ENCODE measurements around the genes DAG1, APEH, INKA1, GNAT1 and GNAI2.

DNA sequence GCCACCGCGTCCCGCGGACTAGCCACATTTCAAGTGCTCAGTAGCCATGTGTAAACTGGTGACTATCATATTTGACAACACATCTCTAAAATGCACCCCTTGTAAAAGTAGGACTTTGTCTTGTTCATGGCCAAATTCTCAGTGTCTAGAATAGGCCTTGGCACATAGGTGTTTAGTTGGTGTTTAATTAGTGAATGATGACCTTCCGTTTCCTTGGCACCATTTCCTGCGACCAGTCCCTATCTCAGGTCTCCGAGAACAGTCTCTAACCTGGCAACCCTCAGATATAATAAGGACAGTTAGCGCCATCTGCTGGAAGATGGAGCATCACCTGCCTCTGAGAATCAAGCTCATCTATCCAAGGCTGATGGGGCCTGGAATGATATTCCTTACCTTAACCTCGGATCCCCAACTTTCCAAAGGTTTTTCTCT is 19.9 kb upstream of the NICN1 start:
- PRO-cap: unidirectional peak, minus-strand start at position 260 of the sequence

DNA sequence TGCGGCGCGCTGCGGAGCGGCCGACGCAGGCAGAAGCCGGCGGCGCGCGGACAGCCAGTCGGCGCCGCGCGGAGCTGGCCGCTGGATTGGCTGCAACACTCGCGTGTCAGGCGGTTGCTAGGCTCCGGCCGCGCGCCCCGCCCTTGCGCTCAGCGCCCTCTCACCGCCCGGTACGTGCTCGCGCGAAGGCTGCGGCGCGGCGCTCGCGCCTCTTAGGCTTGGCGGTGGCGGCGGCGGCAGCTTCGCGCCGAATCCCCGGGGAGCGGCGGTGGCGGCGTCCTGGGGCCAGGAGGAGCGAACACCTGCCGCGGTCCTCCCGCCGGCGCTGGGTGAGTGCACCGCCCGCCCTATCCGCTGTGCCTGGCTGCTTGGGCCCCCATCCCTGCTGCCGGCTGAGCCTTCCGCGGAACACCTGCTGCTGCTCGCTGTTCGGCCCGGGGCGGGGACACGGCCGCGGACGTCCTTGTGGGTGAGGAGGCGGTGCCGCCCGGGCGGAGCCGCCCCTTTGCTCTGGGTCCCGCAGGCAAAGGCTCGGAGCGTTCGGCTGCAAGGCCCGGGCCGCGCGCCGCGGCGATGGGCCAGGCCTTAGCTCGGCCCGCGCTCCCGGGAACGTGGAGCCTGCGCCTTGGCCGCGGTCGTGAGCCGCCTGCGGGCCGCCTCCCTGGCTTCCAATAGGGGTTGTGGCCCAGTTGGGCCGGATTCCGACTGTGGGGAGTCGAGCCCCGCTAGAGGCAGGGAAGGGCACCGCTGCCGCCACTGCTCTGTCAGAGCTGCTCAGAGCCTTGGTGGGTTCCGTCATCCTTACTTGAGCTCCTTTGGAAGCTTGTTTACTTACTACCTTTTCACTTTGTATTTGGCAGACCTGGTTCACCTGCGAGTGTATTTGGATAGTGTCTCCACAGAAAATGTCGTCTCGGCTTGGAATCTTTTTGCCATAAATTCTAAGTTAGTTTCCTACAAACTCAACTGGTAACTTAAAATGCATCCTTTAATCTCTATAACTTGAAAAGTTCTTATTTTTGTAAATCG is at the start of gene DAG1:
Gene DAG1, plus strand, starts transcription at position 163 of the 1,029 bp plus-strand sequence.
- PRO-cap: bidirectional peak, plus-strand start at position 185 of the sequence, minus-strand start outside the sequence; bidirectional peak, plus-strand start at position 526 of the sequence, minus-strand start at position 414 of the sequence

DNA sequence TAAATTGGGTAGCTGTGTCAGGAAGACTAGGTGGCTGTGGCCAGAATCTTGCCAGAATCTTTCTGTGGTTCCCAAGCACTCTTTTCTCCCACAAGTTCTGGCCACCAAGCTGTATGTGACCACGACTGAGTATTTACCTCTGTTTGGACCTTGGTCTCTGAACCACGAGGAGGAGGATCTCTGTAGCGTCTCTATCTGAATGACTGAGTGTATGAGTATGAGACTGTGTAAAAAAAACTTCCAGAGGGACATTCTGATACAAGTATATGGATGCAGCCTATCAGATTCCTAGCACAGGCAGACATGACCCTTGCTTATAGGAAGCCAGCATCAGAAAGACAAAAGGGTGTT is 30.6 kb downstream of the DAG1 start:
- PRO-cap: no peak

GRCh38 chr3:49616381-49617009 is 57.7 kb upstream of the APEH start:
- PRO-cap: no peak

- PRO-cap: no peak
These were observed 5.4 kb upstream of the APEH start for GRCh38 chr3:49668647-49669249.

- PRO-cap: no peak
These were observed 2.8 kb upstream of the APEH start for GRCh38 chr3:49671125-49671957.

DNA sequence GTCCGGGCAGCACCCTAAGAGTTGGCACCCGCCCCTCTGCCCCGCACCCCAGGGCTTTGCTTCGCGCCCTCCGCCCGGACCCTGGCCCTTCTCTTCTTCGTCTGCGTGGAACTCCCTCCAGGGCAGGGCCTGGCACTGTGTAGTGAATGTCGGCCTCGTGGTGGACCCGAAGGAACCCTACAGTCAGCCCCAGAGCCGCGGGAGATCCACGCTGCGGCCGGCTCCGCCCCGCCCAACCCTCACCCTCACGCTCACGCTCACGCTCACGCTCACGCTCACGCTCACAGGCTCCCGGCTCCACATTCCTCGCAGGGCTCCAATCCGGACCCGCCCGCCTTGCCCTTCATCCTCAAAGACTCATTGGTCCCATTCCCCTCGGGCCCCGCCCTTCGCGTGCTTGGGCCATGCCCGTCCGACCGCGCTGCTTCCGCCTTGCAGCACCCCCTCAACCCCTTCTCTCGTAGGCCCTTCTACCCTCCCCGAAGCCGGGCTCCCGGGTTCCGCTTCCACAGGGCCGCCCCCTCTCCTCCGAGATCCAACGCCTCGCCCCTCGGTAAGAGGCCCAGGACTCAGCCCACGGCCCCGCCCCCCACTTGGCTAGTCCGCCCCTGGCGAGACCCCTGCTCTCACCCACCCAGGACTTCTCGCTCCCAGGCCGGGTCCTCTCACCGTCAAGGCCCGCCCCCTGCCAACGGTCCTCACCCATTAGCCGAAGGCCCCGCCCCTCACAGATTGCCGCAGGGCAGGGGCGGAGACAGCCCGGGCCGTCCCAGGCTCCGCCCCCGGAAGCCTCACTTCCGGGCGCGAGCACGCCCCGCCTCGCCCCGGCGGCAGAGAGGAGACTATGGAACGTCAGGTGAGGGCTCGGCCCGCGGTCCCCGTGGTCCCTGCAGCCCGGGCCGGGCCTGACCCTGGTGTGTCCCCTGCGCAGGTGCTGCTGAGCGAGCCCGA is at the start of gene APEH:
Gene APEH, plus strand, starts transcription at position 794 of the 951 bp plus-strand sequence.
- PRO-cap: bidirectional peak, plus-strand start at position 461 of the sequence, minus-strand start at position 179 of the sequence; bidirectional peak, plus-strand start at position 833 of the sequence, minus-strand start at position 673 of the sequence

GRCh38 chr3:49802942-49803878 is at the start of gene INKA1:
TSS of gene INKA1 (plus strand) at chr3:49803261.
- PRO-cap: unidirectional peak, plus-strand start at chr3:49803263

DNA sequence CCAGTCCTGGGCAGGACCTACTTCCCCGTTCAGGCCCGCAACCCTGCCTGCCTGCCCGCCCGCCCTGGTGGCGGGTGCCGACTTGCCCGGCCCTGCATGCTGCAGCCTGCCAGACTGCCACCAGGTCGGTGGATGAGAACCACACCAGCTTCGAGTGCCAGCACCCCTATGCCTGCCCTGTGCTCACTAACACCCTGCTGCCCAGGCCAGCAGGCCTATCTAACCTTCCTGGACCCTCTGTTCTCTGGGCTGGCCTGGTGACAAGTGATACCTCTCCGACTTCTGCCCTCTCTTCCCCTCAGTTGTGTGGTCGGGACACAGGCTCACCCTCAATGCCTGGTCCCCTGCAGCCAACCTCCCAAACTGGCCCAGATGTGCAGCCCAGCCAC is 812 bp downstream of the INKA1 start:
- PRO-cap: no peak

DNA sequence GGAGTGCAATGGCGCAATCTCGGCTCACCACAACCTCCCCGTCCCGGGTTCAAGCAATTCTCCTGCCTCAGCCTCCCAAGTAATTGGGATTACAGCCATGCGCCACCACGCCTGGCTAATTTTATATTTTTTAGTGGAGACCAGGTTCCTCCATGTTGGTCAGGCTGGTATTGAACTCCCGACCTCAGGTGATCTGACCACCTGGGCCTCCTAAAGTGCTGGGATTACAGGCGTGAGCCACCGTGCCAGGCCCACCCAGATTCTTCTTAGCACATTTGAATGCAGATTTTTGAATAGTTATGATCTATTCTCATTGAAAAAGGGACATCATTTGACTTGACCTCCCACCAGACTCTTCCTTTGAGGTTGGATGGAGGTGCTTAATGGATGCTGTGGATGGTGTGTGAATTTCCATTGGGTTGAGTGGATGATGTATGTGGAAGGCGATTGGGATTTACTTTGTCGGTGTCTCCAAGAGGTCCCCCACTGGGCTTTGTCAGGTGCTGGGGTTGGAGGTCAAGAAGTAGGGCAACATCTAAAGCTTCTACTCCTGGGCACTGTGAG is 72.9 kb downstream of the RBM6 start:
- PRO-cap: no peak

DNA sequence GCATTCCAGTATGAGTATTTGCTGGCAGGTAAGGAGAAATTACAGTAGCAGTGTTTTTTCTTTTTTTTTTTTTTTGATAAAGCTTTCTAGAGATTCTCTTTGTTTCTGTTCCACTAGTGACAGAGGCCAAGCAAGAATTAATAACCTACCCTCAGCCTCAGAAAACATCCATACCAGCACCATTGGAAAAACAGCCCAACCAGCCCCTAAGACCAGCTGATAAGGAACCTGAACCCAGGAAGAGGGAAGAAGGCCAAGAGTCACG is 31.2 kb upstream of the RBM5 start:
- PRO-cap: no peak

DNA sequence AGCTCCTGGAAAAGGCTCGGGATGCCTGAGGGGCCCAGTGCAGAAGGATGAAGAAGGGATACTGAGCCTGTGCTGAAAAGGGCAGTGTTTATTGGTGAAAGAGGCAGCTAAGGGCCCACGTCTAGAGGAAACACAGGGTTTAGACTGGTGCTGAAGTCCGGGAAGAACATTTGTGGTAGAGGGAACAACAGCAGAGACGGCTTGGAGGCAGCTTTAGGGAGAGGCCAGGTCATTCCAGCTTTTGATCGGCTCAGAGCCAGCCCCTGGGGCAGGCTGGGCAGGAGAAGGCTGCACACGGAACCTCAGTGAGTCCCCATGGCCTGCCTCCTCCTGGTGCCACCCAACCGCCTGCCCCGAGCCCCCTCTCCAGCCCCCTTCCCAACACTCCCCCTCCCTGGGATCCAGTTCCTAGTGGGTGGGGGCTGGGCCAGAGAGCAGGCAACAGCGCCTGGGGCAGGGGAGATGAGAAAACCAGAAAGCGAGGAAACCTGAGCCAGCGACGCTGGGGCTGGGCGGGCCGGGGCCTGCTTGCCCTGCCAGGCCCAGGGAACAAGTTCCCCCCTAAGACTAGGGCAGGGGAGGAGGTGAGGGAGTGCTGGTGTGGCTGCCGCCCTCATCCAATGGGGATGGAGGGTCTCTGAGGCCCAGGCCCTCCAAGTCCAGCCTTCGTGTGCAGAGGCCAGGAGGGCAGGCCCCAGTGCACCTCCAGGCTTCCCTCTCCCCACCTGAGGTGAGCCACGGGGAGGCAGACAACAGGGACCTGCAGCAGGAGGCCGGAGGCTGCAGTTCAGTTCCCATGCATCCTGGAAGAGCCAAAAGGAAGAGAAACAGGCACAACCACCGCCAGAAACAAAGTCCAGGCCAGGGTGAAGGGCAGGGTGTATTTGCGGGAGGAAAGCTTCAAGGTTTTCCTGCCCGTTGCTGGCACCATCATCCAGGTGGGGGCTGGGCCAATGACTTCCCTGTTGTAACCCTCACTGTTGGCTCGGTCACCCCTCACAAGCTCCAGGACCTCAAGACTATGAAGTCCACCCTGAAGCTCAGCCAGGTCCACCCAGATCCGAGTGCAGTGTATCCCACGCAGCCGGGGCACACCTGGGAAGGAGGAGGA is 4.1 kb upstream of the SEMA3F start:
- PRO-cap: no peak

DNA sequence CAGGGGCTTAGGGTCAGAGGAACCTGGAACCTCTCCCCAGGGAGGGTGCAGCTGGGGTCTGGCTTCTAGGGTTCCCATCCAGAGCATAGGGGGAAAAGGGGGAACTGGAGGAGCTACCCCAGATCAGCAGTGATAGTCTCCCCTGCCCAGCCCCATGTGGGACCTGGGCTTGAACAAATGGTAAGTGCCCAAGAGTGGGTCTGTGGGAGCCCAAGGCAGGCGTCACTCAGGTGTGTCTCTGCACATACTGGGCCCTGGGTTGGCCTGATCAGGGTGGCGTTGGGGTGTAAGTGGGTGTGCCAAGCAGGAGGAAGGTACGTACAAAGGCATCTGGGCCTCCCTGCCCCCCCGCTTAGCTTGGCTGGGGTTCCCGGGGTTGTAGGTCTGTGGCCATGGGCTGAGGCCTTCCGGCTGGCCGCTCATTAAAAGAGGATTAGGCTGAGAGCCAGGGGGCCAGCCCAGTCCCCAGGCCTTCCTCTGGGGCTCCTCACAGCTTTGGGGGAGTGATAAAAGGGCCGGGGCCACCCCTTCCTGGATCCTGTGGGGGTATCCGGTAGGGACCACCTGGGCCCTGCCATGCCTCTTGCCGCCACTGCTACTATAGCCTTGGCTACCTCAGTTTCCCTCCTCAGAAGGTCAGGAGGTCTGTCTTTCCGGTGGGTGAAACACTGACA is 13.2 kb downstream of the SEMA3F start:
- PRO-cap: no peak

DNA sequence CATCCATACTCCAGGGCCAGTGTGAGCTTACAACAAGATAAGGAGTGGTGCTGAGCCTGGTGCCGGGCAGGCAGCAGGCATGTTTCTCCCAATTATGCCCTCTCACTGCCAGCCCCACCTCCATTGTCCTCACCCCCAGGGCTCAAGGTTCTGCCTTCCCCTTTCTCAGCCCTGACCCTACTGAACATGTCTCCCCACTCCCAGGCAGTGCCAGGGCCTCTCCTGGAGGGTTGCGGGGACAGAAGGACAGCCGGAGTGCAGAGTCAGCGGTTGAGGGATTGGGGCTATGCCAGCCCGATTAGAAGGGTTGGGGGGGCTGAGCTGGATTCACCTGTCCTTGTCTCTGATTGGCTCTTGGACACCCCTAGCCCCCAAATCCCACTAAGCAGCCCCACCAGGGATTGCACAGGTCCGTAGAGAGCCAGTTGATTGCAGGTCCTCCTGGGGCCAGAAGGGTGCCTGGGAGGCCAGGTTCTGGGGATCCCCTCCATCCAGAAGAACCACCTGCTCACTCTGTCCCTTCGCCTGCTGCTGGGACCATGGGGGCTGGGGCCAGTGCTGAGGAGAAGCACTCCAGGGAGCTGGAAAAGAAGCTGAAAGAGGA is at the start of gene GNAT1:
Gene GNAT1, plus strand, starts transcription at position 424 of the 604 bp plus-strand sequence.
- PRO-cap: no peak

DNA sequence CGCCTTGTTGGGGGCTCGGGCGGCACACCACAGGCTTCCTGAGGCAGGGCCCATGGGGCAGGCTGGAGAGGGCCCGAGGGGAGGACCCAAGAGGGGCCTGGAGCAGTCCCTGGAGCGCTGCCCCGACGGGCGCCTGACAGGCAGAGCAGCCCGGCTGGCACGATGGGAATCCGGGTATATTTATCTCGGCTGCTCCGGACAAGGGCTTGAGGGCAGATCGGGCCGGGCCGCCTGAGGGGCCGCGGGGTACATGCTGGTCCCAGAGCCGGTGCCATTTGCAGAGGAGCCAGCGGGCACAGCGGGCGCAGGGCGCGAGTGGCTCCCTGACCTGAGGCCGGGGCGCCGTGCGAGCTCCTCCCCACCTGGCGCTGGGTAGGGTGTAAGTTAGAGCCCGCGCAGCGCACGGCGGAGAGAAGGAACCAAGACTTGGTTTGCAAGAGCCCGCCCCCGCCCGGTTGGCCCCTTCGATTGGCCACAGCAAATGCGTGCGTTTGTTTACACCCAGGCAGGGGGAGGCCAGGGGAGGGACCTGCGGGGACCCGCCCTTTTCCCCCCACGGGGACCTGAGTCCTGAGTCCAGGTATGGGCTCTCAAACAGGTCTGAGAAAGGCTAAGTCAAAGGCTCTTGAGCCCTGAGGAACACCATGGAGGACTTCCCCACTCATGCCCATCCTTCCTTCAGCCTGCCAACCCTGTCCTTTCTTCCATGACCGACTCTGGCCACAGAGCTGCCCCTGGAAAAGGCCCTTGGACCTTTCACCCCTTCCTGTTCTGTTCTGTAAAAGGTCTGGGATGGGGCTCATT is 798 bp downstream of the SLC38A3 start:
- PRO-cap: no peak

DNA sequence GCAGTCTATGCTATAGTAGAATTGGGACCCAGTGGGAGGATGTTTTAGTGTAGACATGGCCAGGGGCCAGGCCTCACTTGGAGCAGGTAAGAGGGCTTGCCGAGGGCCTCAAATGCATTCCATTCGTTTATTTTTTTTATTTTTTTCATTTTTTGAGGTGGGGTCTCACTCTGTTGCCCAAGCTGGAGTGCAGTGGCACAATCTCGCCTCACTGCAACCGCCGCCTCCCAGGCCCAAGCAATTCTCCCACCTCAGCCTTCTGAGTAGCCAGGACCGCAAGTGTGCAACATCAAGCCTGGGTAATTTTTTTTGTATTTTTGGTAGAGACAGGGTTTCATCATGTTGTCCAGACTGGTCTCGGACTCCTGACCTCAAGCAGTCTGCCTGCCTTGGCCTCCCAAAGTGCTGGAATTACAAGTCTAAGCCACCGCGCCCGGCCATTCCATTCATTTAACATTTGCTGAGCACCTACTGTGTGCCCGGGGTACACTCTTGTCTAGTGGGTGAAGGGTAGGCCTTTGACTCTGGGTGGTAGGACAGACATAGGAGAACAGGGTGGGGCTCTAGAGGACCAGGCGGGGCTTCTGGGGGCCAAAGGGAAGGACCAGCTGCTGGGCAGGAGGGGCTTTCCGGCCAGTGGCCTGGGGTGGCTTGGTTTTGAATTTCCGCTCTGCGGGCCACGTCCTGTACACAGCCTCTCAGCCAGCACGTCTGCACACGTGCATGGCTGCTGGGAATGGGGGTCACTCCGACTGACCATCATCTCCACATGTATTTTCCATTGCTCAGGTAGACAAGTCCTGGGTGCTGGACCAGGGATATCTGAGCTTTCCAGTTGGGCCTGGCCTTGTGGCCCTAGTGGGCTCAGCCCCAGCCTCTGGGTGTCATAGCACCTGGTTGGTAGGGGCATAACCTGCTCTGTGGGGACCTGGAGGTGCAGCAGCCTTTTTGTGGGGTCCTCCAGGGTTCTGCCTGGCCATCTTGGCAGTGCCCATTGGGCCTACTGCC is 2.4 kb downstream of the SLC38A3 start:
- PRO-cap: no peak

DNA sequence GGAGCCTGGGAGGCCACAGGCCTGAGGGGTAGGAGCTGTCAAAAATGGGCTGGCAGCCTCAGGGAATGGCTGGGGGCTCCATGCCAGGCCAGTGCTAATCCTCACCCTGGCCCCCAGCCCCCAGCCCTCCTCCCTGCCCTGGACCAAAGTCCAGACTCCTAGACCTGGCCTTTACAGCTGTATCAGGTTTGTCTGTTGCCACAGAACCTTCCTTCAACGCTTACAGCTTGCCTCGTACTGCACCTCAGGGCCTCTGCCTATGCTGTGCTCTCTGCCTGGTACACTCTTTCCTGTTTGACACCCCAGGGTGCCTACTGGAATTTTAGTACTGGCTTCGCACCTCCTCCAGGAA is 6.1 kb downstream of the SLC38A3 start:
- PRO-cap: no peak

DNA sequence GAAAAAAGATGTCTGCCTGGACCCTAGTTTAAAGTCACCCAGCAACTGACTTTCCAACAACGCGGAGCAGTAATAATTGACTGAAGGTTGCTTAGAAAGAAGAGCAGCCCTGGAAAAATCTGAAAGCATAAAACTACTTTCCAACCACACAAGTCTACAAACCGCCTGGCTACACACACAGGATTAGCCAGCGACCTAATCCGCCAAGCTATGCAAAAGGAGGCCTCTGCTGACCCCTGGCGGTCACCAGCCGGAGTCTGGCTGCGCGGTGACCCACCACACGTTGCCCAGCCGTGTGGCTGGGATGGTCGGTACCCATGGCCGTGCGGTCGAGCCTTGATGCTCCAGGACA is 10.0 kb upstream of the GNAI2 start:
- PRO-cap: unidirectional peak, plus-strand start at position 281 of the sequence

DNA sequence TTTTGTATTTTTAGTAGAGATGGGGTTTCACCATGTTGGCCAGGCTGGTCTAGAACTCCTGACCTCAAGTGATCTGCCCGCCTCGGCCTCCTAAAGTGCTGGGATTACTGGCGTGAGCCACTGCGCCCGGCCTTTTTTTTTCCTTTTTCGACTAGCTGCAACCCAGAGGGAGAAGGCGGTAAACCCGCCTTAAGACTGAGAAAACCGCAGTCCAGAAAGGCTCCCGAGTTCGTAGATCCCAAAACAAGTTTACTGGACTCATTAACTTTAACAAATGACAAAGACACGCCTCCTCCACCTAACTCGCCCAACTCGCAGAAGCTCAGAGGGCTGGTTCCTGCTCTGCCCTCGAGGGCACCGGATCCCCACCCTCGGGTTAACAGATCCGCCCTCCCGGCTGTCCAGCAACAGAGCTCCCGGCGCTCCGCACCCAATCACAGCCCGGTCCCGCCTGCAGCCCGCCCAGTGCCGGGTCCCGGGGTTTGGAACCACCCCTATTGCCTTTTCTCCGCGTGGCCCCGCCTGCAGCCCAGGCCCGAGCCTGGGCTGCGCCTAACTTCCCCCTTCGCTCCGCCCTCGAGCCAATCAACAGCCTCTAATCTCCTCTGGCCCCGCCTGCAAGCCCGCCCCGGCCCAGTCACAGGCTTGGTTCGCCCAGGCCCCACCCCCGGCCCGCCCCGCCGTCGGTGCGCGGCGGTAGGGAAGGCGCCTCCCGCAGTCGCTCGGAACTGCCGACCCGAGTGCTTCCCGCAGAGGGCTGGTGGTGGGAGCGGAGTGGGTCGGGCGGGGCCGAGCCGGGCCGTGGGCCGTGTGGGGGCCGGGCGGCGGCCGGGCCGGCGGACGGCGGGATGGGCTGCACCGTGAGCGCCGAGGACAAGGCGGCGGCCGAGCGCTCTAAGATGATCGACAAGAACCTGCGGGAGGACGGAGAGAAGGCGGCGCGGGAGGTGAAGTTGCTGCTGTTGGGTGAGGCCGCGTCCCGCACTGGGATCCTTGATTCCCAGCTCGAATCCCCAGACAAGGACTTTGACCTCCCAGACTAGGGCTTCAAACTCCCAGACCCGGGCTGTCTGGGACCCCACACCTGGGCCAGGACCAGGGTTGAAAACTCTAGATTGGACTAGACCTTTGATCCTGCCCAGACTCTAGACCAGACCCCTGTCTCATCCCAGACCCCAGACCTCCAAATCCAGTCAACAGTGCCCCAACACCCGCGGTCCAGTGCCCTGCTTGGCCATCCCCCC is at the start of gene GNAI2:
Gene GNAI2, plus strand, starts transcription at position 717 of the 1,244 bp plus-strand sequence.
- PRO-cap: bidirectional peak, plus-strand start at position 717 of the sequence, minus-strand start at position 381 of the sequence

- PRO-cap: no peak
These were observed 12.3 kb downstream of the GNAI2 start for GRCh38 chr3:50248244-50248736.

All from A673 (cell line).